Neural cell (in vitro differentiated cells): Measurements from ENCODE around the genes ELF3 and GPR37L1.

GRCh38 chr1:201309277-201309969 lies 26.1 kb downstream of the PKP1 start:
- RAMPAGE, long total RNA = no peak

GRCh38 chr1:201374580-201375597 lies 2.6 kb downstream of the TNNT2 start:
- RAMPAGE, long total RNA = no peak

- RAMPAGE, long total RNA = no peak
Observed at GRCh38 chr1:201400394-201401571, 1.7 kb upstream of the LAD1 start.

- RAMPAGE, long total RNA = no peak
Observed at GRCh38 chr1:201405232-201405826, 6.2 kb upstream of the LAD1 start.

DNA sequence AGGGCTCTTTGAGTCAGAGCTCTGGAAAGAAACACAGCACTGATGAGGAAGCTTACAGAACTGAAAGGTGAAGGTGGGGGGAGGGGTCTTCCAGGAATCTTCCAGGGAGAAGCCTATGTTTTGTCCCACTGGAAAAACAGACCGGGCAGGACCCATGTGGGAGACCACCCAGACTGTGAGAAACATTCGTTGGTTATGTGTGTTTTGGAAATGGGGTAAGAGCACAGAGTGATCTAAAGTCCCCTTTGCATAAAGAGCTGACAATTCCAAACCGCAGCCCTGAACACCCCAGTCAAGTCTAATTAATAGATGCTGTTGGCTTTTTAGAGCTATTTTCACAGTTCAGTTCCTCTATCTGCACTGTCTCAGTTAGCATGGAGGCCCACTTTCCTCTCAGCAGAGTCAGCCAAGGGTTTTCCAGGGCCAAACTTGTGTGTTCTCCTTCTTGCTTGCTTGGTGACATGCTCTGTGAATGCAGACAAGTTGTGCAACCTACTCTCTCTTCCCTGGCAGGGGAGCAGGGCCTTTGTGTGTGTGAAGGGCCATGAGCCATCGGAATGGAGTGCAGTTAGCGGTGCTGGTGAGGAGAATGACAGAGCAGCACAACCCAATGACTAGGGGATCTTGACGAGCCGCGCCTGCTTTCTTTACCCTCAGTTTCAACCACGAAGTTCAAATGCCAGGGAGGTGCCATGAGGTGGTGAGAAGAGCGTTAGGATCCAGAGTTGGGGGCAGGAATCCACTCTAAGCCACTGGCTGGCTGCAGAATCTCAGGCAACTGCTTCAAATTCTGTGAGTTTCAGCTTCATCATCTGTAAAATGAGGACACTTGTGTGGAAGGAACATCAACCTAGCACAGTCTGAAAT lies 12.2 kb downstream of the PHLDA3 start:
- RAMPAGE, long total RNA = no peak

GRCh38 chr1:201469719-201470294 lies 819 bp upstream of the PHLDA3 start:
- RAMPAGE, long total RNA = no peak

DNA sequence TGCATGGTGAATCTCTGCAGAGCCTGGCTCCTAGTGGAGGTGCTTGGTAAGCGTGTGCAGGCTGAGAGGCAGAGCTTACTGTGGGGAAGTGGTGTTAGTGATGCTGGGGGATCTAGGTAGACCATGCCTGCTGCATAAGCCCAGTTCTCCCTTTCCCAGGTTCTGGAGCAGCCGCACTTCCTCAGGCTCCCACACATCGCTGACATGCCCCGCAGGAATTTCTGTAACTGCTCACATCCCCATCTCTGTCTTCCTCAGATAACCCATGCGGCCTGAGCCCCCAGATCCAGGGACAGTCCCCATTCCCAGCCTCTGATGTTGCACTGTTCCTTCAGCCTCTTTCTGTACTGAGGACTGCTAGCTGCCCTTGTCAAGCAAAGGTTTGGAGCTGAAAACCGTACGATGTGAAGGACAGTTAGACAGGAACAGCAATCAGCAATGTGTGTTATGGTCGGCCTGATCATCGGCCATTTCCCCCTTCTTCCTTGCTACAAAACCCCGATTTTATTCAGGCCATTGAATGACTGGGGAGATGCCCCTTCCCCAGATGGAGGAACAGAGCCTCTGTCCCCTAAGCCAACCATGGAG lies 8.0 kb downstream of the CSRP1 start:
- RAMPAGE, long total RNA = no peak

- RAMPAGE, long total RNA = no peak
Observed at GRCh38 chr1:201505846-201506456, 972 bp downstream of the CSRP1 start.

DNA sequence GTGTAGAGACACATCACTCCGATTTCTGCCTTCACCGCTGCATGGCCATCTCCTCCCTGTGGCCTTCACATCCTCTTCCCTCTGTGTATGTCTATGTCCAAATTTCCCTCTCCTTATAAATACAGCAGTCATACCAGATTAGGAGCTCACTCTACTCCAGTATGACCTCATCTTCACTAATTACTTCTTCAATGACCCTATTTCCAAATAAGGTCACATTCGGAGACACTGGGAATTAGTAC lies 16.0 kb downstream of the NAV1 start:
- RAMPAGE, long total RNA = no peak

DNA sequence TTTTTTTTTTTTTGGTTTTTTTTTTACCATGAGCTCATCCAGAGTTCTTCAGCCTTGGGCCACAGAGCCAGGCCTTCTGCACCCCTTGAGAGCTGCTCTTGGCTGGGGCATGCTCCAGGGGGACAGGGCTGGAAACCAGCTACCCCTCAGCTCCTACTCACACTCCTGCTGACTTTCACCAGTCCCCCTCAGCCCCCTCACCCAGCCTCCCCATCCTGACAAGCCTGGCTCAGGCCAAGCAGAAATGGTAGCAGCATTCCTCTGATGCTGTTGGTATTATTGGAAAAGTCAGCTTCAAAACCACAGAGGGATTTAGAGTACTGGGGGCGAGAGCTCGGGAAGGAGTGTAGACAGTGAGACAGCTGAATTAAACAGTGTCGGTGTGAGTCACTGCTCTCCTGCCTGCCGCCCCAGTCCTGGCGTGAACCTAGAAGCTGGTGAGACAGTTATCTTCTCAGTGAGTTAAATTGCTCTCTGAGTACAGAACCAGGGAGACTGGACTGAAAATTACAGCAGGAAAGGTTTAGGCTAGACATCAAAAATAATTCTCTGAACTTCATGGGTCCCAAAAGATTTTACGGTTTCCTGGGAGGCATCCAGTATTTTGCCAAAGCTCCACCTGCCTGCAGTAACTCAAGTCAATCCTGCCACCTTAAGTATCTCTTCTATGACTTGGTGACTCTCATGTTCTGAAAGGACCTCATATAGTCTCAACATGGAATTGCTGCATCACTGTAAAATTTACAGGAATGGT lies 63.9 kb downstream of the NAV1 start:
- RAMPAGE, long total RNA = no peak

DNA sequence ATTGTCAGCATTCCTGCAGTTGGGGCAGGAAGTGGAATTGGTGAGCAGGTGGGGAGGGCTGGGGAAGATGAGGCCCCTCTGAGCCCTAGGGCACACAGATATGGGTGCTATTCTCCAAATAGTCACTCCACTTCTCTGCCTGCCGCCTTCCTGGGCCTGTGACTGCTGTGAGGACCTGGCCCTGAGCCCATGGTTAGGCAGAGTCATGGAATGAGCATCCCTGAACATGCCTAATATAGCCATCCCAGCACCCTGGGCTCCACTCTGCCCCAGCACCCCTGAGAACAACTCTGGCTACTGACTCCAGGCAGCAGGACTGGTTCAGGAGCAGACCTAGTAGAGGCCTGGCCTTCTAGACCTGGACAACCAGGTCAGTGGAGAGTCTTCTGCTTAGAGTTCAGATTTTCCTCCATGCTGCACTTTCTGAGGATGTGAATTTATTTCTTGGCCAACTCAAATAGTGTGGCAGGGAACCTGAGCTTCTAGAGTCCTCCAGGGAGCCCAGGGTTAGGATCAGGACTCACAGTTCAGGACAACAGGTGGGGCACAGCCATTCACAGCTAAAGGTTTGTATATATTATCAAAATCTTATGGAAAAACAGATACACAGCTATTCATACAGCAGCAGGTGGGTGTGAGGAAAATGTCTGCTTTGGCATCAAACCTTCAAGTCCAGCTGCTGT lies 8.5 kb downstream of the SHISA4 start:
- RAMPAGE, long total RNA = no peak

DNA sequence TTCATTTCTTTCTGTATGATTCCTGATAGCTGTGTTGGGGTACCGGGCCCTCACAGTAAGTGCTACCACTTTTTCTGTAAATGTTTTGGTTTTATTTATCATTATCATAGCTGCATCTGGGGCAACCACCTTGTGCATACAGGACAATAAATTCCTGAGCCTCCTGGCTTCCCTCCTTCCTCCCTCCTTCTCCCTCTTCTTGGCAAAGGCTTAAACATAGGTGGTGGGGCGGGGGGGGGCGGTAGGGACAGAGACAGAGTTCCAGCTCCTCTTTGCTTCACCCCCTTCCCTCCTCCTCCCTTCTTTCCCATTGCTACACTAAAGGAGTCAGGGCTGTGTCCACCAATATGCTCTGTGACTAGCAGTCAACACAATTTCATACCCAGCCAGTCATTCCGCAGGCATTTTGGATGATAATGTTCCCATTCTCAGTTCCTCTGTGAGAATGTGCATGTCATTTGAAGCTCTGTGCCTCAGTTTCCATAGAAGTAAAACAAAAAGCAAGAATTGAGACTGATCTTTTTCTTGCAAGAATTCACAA lies 1.8 kb downstream of the LMOD1 start:
- RAMPAGE, long total RNA = no peak

DNA sequence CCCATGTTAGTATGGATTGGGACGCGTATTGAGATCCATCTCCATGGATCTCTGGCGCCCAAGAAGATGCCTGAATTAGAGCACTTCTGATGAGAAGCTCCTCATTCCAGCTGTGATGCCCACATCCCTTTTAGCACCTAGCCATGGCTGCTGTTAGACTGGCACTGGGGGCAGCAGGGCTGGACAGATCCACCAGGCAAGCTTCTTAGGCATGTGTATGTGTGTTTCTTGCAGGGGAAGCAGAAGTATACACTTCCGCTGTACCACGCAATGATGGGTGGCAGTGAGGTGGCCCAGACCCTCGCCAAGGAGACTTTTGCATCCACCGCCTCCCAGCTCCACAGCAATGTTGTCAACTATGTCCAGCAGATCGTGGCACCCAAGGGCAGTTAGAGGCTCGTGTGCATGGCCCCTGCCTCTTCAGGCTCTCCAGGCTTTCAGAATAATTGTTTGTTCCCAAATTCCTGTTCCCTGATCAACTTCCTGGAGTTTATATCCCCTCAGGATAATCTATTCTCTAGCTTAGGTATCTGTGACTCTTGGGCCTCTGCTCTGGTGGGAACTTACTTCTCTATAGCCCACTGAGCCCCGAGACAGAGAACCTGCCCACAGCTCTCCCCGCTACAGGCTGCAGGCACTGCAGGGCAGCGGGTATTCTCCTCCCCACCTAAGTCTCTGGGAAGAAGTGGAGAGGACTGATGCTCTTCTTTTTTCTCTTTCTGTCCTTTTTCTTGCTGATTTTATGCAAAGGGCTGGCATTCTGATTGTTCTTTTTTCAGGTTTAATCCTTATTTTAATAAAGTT lies 4.9 kb upstream of the ELF3 start:
- RAMPAGE, long total RNA = no peak

DNA sequence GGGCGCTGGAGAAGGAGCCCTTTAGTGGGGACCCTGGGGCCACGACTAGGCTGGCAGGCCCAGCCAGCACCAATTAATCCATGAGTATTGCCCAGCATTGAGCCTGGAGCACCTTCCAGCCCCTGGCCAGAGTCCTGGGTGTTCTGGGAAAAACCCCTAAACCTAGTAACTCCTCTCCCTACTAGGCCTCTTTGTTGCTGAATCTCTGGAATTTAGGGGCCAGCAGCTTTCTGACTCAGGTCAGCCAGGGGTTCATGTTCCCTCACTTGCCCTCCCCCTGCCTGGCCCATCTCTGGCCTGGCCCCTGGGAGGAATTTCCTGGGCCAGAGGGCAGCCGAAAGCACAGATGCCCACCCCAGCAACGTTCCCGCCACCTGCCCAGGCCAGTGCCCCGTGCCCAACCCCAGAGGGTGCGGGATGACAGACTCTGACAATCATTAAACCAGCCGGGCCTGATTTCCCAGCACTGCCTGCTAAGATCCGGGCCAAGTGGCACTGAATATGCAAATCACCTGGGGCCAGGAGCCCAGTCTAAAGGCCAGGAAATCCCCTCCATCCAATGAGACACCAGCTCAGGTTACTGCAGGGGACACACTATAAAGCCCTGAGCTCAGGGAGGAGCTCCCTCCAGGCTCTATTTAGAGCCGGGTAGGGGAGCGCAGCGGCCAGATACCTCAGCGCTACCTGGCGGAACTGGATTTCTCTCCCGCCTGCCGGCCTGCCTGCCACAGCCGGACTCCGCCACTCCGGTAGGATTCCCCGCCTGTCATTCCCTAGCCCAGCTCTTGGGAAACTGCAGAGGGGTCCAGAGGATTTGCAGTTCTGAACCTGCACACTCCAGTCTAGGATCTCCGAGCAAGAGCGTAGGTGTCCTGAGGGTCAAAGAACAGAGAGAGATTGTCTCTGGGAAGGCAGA lies at the start of gene ELF3:
TSS of gene ELF3 (plus strand) at position 630 of the 916 bp plus-strand sequence.
- RAMPAGE, long total RNA = no peak

DNA sequence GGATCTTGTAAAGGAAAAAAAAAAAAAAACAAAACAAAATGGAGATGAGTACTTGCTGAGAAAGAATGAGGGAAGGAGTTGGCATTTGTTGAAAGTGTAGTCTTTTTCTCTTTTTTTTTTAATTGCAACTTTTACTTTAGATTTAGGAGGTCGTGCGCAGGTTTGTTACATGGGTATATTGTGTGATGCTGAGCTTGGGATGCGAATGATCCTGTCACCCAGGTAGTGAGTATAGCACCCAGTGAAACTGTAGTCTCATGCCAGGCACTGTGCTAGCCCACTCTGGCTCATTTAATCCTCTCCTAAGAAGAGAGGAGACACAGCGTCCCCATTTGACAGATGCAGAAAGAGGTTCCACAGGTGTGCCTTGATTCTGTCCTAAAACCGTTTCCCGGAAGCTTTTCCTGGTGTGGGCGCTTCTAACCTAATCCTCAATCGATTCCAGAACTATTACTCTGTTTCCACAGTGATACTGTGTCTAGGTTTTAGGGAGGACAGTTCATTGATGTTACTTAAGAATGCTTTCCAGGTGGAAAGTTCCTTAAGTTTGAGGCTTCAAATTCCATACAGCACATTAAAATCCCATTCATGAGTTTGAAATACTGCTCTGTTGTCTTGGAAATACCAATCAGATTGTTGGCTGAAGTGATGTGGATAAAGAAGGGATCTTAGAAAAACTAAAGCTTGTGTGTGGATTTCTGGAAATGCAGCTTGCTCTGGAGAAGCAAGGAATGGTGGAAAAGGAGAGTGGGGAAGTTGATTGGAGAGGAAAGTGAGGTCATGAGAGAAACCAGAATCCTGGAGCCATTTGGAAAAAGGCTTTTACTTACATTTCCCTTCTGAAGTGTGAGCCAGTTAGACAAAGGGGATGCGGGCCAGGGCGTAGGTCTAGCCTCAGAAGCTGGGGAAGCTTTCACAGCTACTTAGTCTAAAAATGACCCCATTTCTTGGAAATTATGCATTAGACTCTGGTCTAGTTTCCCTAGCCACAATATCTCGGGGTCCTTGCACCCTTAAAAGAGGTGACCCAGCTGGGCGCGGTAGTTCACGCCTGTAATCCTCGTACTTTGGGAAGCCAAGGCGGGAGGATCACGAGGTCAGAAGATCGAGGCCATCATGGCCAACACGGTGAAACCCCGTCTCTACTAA lies 6.5 kb downstream of the ELF3 start:
- RAMPAGE, long total RNA = no peak

DNA sequence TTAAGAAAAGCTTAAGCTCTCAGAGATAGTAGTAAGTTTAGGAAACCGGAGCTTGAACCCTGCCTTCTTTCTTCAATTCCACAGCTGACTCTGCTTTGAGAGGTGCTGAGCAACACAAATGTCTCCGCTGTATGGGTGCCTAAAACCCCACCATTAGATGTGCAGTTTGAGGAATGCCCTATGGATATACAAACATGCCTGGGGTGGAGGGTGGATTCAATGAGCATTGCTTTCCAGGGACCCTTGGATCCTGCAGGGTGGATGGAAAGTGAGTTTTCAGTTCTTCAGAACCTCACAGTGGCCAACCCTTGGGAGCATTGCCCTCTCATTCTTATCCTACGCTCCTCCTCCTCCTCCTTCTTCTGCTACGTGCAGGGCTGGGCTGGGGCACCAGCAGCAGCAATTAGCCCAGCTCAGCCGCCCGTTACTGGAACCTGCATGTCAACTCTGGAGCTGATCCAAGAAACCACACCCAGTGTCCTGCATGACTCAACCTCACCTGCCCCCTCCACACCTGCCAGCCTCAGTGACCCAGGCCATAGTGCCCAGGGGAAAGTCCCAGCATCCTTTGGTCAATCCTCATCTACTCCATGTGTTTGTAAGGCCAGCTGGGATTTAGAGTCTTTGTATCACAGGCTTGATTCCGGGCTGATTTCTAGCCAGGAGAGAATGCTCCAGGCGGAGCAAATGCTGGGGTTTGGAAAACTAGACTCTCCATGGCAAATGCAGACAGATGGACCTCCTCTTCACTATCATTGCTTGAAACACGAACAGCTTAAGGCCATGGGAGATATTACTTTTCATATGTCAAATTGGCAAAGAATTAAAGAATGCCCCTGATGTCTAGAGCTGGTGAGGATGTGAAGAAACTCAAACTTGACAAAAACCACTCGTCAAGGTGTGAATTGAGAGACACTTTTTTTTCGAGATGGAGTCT lies 12.6 kb downstream of the ELF3 start:
- RAMPAGE, long total RNA = no peak

DNA sequence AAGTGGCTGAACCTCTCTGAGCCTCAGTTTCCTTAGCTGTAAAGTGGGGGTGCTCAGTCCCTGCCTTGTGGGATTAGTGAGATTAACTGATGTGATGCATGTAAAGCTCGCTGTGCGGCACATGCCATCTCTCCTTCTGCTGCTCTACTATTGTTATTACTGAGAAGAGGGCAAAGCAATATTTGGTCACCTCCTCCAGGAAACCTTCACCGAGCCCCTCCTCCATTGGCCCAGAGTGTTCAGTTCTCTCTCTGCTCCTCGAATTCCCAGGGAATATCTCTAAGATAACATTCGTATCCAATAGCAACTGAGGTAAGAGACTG lies 31.7 kb downstream of the ELF3 start:
- RAMPAGE, long total RNA = no peak

GRCh38 chr1:202063016-202063568 lies 52.7 kb downstream of the ELF3 start:
- RAMPAGE, long total RNA = no peak

GRCh38 chr1:202107161-202107689 lies 15.5 kb upstream of the GPR37L1 start:
- RAMPAGE, long total RNA = no peak

- RAMPAGE, long total RNA = no peak
Observed at GRCh38 chr1:202122497-202123088, at the start of gene GPR37L1. Gene GPR37L1, plus strand, starts transcription at chr1:202122917.